Right atrium auricular region (tissue), 2 donors: ENCODE results near the genes SCP2D1 and SLC24A3.

DNA sequence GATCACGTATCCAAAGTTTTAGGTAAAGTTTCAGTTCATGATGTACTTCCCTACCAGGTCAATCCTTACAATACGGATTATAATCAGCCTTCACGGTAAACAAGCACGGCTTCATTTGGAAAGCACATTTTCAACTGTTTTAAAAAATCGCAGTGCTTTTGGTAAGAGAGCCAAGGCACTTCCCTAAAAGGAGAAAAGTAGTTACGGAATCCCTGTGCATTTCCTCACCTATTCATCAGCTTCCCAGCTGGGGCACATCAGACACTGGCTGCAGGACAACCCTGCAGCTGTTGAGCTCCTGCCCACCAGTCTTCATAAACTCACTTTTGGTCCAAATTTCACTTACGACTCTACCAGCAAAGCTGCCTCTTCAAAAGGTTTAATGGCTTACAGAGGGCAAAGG is 7.7 kb downstream of the SNX5 start:
- PRO-cap: no peak
- RAMPAGE, long total RNA, 2 experiments: no peak in any of the 2 experiments

- PRO-cap: no peak
- RAMPAGE, long total RNA, 2 experiments: no peak in any of the 2 experiments
Measured at GRCh38 chr20:18001397-18002036, 32.7 kb downstream of the MGME1 start.

GRCh38 chr20:18328891-18329158 is 40.5 kb downstream of the ZNF133 start:
- PRO-cap: no peak
- RAMPAGE, long total RNA, 2 experiments: no peak in any of the 2 experiments

DNA sequence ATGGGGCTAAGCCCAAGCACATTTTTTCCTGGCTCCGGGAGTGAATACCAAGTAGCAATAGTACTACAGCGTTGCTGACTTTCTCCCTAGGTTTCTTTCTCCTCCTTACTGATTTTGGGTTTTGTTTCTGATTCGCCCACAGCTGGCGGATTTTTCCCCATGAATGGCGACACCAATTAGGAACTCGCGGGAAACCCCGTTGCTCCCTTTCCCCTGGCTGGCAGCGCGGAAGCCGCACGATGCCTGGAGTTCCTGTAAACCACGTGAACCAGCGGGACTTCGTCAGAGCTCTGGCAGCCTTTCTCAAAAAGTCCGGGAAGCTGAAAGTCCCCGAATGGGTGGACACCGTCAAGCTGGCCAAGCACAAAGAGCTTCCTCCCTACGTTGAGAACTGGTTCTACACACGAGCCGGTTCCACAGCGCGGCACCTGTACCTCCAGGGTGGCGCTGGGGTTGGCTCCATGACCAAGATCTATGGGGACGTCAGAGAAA is 3.3 kb upstream of the SEC23B start:
- PRO-cap: bidirectional peak, plus-strand start at position 324 of the sequence, minus-strand start at position 241 of the sequence
- RAMPAGE, long total RNA, 2 experiments: no peak in any of the 2 experiments

DNA sequence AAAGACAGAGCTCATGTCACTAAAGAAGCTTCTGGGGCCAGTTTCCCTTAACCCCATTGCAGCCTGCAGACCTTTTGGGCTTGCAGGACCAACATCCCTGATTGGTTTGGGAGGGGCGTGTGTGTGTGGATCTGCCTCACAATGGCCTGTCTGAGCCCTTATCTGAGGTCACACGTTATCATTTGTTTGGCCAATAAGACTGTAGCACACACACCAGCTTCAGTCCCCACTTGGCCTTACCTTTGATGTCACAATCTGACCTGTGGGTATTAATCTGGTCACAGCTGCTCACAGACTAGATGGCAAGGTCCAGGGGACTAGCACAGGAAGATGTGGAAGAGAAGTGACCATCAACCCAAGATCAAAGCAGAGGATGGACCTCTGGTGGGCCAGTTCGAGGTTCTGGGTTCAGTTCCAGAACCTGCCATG is at the start of gene SCP2D1:
Gene SCP2D1 (plus strand): TSS at position 298 of the 429 bp plus-strand sequence.
- PRO-cap: no peak
- RAMPAGE, long total RNA, 2 experiments: no peak in any of the 2 experiments

DNA sequence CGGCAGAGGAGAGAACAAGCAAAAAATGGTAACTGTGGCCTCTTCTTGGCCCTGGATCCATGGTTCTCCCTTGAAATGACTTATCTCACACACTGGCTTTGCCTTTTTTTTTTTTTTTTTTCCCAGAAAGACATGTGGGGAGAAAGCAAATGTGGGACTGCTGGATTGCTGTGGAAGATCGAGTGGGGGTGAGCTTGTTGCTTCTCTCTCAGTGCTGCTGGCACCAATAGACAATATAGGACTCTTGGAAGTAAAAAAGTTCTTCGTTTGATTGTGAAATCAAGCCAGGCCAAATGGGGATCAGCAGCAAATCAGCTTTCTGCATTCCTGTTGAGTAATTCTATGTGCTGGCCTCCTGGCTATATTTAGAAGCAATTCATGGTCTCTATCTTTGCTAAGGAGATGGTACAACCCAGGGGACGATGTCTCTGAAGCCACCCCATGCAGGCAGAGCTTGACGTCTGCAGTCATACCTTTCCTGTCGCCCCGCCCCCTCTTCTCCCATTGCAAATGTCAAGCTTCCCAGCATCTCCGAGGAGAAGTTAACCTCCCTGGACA is 199.0 kb downstream of the SCP2D1 start:
- PRO-cap: no peak
- RAMPAGE, long total RNA, 2 experiments: no peak in any of the 2 experiments

DNA sequence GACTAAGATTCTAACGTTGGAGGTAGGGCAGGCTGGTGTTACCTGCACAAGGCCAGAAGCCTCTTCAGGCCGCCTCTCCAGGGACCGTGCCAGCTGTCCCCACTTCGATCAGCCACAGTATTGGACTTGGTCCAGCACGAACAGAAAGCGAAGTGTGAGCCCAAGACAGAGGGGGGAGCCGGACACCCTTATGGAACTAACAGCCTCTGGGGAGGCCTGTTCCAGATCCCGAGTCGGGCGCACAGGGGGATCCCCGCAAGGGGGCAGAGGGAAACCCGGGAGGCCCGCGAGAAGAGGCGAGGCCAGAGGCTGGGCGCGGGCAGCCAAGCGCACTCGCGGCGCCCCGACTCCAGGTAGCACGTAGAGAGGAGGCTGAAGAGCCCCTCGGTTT is 860 bp upstream of the SLC24A3 start:
- PRO-cap: no peak
- RAMPAGE, long total RNA, 2 experiments: no peak in any of the 2 experiments

DNA sequence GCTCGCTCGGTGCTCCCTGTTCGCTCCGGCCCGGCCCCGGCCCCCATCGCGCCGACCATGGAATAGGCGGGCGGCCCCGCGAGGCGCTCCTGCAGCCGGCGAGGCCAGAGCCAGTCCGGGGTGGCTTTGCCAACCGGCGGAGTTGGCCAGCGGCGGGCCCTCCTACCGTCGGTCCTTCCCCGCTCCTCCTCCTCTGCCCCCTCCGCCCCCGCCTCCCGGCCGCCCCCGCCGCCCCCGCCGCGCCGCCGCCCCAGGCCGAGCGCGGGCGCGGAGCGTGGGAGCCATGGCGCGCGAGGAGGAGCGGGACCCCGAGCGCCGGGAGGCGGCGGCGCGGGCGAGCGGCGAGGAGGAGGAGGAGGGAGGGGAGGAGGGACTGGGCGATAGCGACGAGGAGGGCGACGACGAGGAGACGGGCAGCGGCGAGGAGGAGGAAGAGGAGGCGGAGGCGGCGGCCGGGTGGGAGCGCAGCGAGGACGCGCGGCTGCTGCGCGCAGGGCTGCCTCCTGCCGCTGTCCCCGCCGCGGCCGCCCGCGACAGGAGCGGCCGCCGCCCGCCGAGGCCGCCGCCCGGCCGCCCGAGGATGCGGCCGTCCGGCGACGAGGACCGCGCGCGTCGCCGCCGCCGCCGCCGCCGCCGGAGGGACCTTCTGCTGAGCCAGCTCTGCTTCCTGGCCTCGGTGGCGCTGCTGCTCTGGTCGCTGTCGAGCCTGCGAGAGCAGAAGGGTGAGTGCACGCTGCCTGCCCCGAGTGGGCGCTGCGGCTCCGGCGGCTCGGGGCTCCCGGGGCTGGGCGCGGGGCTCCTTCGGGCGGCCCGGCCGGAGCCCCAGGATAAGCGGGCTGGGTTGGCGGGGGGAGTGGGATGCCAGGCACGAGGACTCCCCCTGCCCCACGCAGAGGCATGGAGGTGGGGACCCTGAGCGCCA is at the start of gene SLC24A3:
Gene SLC24A3 (plus strand): TSS at position 380 of the 922 bp plus-strand sequence.
- PRO-cap: bidirectional peak, plus-strand start at position 431 of the sequence, minus-strand start at position 355 of the sequence
- RAMPAGE, long total RNA, 2 experiments: no peak in any of the 2 experiments

DNA sequence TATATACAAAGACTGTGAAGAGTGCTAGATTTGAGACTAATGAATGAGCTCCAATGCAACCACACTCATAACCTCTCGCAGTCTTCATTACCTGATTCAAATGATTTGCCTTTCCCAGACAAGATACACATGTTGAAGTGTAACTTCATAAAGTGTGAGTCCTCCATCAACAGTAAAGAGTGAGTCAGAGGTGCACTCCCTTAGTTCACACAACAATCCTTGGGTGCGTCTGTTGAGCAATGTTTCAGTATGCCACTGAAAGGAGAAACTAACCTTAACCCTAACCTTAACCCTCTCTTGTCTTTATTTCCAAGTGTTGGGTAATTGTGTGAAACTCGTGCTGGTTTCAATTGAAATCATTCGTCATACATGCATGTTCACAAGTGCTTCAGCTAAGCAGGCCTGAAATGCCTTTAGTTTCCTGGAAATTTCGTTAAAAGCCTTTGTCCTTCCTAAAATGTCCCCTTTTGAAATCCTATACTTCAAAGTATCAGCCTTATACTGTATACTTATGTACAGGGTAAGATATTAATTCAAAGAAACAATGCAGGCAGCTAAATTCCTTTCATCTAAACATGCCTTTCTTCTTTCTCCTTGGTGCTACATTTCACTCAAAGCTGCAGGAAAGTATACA is 20.9 kb upstream of the RIN2 start:
- PRO-cap: no peak
- RAMPAGE, long total RNA, 2 experiments: no peak in any of the 2 experiments

GRCh38 chr20:19784355-19785316 is 26.6 kb downstream of the RIN2 start:
- PRO-cap: bidirectional peak, plus-strand start at chr20:19784722, minus-strand start at chr20:19784712
- RAMPAGE, long total RNA, 2 experiments: no peak in any of the 2 experiments

GRCh38 chr20:19886948-19887193 is 128.8 kb downstream of the RIN2 start:
- PRO-cap: no peak
- RAMPAGE, long total RNA, 2 experiments: no peak in any of the 2 experiments

GRCh38 chr20:19940607-19941730 is 76.2 kb upstream of the NAA20 start:
- PRO-cap: no peak
- RAMPAGE, long total RNA, 2 experiments: no peak in any of the 2 experiments

DNA sequence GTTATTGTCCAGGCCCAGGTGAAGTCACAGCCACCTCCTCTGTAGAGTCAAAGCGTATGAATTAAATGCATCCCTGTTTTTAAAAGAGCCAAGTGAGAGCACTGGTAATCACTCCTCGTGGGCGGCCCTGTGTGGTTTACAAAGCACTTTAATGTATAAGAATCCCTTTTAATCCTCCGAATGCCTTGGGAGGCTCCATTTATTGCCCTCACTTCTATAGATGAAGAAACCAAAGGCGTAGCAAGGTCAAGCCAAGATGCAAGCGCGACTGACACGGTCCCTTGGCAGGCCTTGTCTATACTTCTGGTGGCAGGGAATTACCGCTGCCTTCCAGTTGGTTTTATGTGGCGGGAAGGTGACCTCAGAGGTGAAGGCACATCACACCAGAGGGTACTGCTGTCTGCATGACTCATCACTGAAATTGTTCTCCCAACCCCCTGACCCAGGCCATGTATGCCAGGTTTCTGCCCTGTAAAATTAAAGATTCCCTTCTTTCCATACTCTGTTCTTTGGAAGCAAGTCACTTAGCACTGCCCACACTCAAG is 36.2 kb upstream of the NAA20 start:
- PRO-cap: unidirectional peak, minus-strand start at position 297 of the sequence; unidirectional peak, minus-strand start at position 330 of the sequence
- RAMPAGE, long total RNA, 2 experiments: no peak in any of the 2 experiments

DNA sequence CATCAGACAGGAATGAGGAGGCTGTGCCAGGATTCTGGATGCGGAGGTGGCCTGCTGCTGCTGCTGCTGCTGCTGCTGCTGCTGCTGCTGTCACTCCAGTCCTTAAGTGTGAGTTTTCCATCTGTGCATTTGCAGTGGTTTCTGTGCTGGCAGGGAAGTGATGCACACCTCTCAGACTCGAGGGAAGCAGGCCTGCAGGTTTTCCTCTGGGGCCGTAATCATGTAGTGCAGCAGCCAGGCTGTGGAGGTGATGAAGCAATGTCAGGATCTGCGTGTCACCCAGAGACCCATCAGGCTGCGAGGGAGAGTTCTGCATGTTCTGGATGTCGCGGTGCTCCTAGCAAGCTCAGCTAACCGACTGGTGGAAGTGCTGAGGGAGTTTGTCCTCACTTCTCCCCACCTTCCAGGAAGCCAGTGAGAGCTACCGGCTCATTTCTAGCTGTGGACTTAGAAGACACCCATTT is 32.1 kb downstream of the CFAP61 start:
- PRO-cap: no peak
- RAMPAGE, long total RNA, 2 experiments: no peak in any of the 2 experiments

GRCh38 chr20:20084815-20085600 is 32.7 kb downstream of the CFAP61 start:
- PRO-cap: unidirectional peak, minus-strand start at chr20:20085144
- RAMPAGE, long total RNA, 2 experiments: start-site peak on the plus strand in 2 of 2 experiments, at chr20:20085307-20085450 at its widest, 9 to 10 reads per replicate

- PRO-cap: no peak
- RAMPAGE, long total RNA, 2 experiments: no peak in any of the 2 experiments
Measured at GRCh38 chr20:20210432-20210850, 157.5 kb upstream of the INSM1 start.

DNA sequence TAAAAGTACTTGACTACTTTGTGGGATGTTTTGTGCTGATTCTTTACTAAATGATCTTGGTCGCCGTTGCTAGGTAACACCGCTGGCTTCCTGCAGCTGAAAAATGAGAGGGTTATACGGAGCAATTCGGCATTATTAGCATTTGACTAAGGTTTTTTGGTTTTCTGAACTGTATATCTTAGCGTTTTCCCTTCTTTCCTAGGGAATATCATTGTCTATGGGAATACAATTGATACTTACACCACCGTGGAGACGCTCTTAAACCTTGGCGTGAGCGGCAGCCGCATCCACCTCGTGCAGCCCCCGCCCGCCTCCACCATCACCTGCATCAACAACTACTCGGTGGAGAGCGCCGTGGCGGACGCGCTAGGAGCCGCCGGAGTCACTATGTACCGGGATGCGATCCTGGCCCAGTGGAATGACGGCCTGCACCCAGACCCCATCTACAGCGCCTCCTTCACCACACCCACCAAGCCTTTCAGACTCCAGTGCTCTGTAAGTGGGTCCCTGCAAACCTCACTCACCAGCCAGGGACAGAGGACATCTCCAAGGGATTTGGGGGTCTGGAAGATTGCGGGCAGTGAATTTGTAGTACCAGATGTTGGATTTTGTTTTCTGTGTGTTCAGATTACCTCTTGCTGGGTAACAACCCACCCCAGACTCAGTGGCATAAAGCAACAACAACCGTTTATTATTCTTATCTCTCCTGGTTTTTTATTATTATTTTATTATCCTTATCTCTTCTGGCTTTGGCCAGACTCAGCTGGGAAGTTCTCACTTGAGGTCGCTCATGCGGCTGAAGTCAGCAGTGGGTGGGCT is 90.7 kb upstream of the INSM1 start:
- PRO-cap: no peak
- RAMPAGE, long total RNA, 2 experiments: no peak in any of the 2 experiments

DNA sequence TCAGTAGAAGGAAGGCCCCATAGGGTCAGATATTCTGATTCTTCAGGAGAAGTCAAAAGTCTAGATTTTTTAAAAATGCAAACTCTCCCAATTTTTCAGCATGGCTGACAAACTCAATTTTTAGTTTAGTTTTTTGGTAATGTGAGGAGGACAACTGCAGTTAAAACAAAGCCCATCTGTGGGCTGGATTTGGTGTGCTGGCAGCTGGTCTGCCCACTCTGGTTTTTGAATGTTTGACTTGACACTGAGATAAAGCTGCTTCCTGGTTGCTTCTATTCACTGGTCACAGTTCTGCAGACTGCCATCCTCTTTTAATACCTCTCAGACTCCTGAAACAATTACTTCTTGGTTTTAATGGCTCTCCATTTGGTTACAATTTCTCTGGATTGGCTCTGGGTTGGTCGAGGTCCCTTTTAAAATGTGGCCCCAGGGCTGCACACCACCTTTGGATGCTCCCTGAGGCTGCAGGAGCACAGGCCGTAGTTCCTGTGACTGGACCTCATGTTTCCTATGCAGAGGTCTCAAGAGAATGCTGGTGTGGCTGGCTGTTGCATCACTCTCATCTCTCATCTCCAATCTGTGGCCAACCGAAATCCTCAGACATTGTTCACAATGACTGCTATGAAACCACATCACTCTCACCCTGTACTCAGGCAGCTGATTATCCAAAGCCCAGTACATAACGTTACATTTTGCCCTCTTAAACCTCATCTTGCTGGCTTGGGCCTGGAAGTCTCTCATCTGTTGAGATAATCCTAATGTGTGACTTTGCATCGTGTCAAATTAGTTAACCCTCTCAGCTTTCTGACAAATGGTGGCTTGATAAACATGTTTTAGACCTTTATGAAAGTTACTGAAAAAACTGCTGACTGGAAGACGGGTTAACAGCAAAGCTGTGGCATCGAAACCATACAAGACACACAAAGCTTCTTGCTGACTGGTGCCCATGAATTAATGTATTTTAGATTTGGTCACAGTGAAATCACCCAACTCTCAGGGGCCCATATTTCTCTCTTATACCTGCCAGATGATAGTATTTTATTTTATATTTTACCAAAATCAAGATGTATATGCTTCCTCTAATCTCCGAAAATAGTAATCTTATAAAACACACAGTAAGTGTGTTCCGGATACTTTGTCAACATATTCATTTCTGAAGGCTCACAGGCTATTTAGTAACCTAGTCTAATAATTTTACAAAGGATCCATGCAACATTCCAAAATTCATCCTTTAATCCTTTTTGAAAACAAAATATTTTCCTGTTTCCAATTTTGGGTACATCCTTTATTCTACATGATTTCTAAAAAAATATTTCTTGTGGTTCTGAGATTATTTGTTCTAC is 98.7 kb downstream of the INSM1 start:
- PRO-cap: no peak
- RAMPAGE, long total RNA, 2 experiments: no peak in any of the 2 experiments

DNA sequence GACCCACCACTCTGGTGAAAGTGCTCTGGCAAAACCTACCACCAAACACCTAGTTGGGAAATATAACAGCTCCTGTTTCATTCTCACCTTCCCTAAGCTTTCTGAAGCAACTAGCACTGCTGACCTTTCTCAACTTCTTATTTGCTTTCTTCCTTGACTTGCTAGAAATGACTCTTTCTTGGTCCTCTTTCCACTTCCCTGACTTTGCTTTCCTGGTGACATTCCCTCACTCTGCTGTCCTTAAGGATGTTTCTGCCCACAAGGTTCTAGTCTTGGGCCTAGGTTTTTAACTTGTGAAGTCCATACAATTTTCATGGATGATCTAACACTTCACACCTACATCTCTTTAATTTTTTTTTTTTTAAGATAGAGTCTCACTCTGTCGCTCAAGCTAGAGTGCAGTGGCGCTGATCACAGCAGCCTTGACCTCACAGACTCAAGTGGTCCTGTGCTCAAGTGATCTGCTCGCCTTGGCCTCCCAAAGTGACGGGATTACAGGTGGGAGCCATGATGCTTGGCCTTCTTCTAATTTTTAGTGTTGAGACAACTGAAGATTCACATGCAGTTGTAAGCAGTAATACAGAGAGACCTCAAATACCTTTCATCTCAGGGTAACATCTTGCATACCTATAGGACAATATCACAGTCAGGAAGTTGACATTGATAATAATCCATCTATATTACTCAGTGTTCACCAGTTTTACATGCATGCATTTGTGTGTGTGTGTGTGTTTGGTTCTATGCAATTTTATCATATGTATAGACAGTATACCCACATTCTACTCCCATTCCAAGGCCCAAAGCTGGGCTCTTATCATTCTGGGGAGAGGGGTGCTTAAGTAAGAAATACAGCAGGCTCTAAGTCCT is 151.9 kb downstream of the INSM1 start:
- PRO-cap: no peak
- RAMPAGE, long total RNA, 2 experiments: no peak in any of the 2 experiments

DNA sequence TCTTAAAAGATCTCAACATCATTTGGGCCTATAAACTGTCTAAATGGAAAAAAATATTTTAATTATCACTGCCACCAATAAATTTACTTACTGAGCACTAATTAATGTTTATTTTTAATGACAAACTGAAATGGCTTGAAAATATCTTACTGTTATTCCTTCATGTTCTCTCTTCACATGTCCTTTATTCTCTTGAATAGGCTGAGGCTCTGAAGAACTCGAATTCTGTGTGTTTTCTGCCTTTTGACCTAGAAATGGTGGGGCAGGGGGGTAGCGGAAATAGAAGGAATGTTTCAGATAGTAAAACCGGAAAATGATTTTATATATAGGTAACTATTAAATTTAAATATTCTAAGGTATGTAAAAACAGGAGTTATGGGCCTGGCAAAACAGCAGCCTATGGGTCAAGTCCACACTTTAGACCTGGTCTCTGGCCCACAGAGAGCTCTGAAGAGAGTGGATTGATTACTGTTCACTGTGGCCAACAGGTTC is 123.3 kb downstream of the RALGAPA2 start:
- PRO-cap: no peak
- RAMPAGE, long total RNA, 2 experiments: no peak in any of the 2 experiments